Foreskin fibroblast (primary cell): ENCODE data around the genes IDI2 and WDR37.

- RRBS, result no CpG with 5 or more reads among the region's 6 CpGs
Measured at GRCh38 chr10:182409-183086, 47.3 kb downstream of the ZMYND11 start.

DNA sequence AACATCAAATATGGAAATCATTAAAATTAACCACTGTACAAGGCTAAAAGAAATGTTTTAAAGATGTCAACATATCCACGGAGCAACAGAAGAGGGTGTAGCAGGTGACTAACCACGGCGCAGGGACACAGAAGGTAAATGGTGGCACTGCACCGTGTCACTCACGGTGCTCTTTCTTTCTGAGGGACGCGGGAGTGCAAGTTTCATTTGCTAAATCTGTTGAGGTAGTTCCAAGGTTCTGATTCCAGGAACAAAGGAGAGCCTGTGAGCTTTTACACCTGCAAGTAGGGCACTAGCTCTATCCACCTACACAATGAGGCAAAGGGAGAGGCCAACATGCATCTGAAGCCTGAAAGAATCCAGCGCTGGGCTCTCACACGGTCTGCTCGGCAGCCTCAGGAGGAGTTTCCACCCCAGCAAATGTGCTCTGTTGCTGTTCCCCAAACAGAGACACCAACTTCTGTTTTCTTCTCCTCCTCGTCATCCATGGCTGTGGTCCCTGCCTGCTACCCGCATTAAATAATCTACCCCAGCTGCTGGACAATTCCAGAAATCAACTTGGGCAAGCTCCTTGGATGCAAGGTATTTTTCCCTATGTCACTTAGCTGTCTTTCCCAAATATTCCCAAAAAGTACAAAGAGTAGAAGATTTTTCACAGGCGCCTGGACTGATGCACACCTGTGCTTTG lies 176.6 kb downstream of the ZMYND11 start:
- RRBS, result no CpG with 5 or more reads among the region's 13 CpGs

GRCh38 chr10:458354-458901 lies 231.0 kb downstream of the DIP2C start:
- RRBS, result 95% methylated on average over 6 of the region's 23 CpGs

- RRBS, result no CpG with 5 or more reads among the region's 3 CpGs
Measured at GRCh38 chr10:611102-611357, 78.4 kb downstream of the DIP2C start.

DNA sequence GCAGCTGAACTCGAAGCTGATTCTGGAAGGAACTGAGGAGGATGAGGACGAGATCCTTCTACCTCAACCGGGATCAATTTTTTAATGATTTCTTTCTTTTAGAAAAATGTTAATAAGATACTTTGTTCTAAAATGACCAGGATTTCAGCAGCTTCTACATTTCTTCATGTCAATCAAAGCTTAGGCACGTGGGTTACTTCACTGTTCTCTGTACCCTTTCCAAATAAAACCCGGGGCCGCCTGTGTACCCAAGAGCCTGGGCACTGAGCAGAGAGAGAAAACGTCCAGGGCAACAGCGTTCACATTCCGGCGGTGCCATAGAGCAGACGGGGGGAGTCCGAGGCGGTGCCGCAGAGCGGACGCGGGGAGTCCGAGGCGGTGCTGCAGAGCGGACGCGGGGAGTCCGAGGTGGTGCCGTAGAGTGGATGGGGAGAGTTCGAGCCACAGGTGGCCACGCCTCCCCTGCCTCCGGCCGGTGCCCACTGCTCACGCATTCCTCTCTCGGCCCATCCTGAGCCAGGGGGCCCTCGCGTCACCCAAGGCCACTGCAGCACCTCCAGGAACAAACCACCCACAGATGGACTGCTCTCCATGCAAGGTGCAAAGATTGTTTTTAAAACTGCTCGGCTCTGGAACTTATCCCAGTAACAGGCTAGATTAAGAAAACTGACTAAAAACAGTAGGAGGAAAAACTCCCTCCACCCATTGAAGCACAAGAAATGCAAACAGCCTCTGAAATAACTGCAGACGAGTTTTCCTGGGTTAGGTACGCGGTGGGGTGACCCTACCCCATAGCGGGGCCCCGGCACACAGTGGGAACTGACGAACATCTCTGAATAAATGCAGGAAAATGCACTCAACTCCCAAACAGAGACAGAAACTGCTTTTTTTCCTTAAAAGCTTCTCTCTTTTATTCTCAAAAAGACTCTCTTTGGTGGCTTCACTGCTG lies 56.1 kb downstream of the DIP2C start:
- RRBS, result 95% methylated on average over 5 of the region's 39 CpGs

DNA sequence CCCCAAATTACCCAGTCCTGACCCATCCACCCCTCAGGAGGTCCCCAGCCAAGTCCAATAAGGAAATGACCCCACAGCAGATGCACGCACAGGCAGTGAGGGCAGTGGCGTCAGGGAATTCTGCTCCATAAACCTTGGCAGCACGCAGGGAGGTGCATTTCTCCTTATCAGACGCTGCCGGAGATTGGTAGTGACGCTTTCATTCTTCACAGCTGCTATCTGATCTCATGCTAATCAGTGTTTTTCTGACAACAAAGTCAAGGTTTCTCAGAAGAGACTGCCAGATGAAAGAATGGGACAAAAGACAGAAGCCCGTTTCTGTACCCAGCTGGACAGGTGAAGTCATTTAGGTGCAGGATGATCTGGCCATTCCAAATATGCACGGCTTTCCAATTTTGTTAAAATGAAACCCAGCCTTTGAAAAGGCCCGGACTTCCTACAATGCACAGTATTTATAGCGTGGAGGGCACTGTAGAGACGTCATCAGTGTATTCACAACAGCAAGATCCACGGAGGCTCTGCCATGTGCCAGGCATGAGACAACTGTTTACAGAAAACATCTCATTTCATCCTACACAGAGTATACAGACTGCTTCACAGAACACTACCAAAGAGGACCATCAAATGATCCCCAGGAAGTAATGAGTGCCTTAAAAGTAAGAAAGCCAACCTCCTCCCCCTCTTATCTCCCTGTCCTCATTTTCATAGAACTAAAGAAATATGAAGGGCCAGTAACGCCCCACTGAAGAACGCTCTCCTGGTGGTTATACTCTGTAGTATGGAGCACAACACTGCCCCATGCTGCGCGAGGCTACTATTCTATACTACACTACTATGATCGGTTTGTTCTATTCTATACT lies 35.2 kb downstream of the DIP2C start:
- RRBS, result no CpG with 5 or more reads among the region's 17 CpGs

DNA sequence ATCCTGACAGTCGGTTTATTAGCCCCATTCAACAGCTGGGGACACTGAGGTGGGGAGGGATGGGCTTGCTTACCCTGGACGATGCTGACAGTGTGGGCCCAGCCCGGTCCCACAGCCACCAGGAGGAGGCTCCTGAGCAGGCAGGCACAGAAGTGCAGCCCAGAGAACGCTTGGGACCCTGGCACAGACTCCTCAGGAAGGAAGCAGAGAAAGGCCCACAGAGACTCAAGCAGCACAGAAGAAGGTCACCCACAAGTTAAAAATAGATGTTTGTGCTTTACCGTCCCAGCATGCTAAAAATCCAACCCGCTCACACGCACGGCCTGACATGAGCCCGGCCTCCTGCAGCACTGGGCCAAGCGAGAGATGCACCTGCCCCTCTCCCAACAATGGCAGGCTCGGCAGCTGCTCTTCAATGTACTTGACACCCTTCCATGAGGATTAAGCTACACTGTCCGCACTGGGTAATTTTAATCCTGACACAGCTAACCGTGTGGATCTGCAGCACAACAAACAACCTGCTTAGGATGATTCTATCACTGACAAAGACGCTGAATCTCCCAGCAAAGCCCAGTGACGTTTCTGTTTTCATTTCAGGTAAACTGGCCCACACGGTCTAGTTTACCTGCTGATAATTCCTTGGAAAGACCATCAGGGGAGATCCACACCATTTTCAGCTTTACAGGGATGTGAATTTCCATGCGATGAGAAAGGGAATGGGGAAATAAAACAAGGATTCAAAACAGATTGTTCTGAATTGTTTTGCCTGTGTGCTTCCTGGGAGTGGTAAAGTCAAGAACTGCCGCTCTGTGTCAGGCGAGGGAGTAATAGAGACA lies 9.3 kb downstream of the DIP2C start:
- RRBS, result no CpG with 5 or more reads among the region's 19 CpGs

- RRBS, result no CpG with 5 or more reads among the region's 4 CpGs
Measured at GRCh38 chr10:895429-895842, 36.1 kb downstream of the LARP4B start.

DNA sequence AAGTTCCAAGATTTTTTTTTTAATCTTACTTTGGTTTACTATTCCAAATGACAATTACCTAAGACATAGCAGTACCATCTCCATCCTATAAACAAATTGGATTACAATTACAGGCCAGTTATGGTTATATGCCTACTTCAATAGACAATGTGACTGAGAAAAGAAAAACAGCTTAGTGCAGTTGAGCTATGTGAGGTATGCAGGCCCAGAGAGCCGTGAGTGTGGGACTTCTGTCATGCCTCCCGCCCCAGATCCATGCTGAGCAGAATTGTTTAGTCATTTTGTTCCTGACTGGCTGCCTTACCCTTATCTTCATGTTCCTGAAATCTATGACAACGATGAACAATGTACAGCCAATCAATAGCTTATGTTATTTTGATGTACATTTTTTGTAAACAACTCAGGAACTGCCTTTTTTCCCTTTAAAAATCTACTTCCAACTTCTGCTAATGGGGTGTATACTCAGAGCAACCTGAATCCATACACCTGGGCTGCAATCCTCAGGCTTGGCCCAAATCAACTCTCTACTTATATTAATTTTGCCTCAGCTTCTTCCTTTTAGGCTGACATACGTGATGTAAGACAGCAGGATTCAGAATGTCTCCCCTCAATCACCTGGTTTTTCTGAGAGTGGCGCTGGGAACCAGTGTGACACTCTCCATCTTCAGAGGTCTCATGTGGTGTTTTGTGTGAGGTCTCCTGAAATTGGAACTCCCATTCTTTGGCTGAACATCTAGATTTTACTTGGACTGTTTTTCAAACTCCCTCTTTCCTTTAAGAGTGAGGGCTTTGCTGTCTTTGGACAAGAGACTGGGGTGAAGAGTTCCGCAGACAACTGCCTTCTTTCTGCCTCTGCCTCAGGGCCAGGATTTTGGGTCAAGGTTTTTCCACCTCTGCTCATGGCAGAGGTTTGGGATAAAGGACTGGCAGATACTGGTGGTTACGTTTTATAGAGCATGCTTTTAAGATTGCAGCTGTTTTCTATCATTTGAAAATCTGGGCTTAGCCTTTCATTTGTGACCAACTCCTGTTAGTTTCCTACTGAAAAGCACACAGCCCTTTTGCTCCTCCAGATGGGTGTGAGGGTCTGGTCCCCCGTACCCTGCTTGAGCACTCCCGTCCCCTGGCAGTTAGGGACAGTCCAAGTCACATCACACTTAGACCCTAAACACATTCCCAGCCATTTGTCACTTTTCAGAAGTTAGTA lies 21.3 kb downstream of the LARP4B start:
- RRBS, result no CpG with 5 or more reads among the region's 9 CpGs

DNA sequence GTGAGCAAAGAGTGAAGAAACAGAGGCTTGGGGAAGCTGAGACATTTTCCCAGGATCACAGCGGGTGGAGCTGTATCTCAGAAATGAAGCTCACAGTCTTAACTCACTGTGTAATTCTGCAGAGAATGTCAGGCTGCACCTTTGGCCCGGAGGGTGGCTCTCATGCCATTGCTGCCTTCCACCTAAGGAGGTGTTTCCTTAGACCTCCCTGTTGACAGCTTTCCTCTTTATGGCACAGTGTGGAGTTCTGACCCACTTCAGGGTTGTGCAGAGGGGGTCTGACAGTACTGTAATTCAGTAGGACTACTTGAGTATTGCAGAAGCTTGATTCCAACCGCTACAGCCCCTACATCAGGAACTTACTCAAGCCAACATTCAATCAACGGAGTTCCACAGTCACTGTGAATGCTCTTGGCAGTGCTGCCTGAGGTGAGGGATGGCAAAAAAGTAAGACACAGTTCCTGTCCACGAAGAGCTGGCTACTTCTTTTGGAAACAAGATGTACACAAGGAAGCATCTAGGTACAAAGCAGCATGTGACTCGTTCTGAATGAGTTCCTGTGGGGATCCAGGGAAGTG lies 2.7 kb upstream of the GTPBP4 start:
- RRBS, result no CpG with 5 or more reads among the region's 6 CpGs

- RRBS, result no CpG with 5 or more reads among the region's 1 CpG
Measured at GRCh38 chr10:1025657-1026143, at the start of gene IDI2. TSS of gene IDI2 (minus strand) at chr10:1025859.

- RRBS, result no CpG with 5 or more reads among the region's 37 CpGs
Measured at GRCh38 chr10:1056167-1056554, at the start of gene WDR37. TSS of gene WDR37 (plus strand) at chr10:1056385.

GRCh38 chr10:1093955-1095545 lies 38.4 kb downstream of the WDR37 start:
- RRBS, result no CpG with 5 or more reads among the region's 27 CpGs

- RRBS, result no CpG with 5 or more reads among the region's 37 CpGs
Measured at GRCh38 chr10:1120424-1121323, 64.5 kb downstream of the WDR37 start.

GRCh38 chr10:1453607-1454134 lies 283.7 kb downstream of the ADARB2 start:
- RRBS, result no CpG with 5 or more reads among the region's 8 CpGs

DNA sequence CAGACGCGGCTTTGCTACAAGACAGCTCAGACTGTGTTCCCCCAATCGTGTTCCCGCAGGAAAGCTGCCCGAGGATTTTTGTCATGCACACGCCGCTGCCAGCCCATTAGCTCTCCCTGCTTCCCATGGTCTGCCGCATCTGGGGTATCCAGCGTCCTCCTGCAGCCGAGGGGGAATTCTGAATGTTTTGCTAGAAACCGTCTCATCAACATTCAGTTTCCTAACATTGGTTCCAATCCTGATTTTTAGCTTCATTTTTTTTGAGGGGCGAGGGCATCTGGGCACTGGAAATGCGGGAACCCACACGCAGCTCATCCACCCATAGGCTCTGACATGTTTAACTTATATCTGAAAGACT lies 70.9 kb downstream of the ADARB2 start:
- RRBS, result no CpG with 5 or more reads among the region's 14 CpGs

GRCh38 chr10:1938113-1938840 lies 201.0 kb upstream of the ADARB2 start:
- RRBS, result no CpG with 5 or more reads among the region's 11 CpGs

- RRBS, result no CpG with 5 or more reads among the region's 37 CpGs
Measured at GRCh38 chr10:2314776-2315596, 577.7 kb upstream of the ADARB2 start.

GRCh38 chr10:3065438-3066052 lies 1.8 kb upstream of the PFKP start:
- RRBS, result no CpG with 5 or more reads among the region's 11 CpGs

GRCh38 chr10:3091265-3091746 lies 24.0 kb downstream of the PFKP start:
- RRBS, result no CpG with 5 or more reads among the region's 11 CpGs